ENCODE data around the genes FOXD4L3, TMEM252, ENTREP1 and APBA1.

DNA sequence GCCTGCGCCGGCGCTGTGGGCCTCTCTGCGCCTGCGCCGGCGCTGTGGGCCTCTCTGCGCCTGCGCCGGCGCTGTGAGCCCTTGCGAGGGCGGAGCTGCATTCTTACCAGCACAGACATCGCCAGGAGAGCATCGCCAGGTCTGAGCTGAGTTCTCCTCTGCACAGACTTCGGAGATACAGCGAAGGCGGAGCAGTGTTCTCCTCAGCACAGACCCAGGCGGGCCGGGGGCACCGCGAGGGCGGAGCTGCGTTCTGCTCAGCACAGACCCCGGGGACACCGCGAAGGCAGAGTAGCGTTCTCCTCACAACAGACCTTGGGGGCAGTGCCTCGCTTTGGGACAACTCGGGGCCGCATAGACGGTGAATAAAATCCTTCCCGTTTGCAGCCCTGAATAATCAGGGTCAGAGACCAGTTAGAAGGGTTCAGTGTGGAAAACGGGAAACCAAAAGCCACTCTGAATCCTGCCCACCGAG, 1268.1 kb downstream of the FOXD4L5 start:
- PRO-cap: unidirectional peak, plus-strand start at position 82 of the sequence
- RAMPAGE, long total RNA, 4 experiments: no peak in any of the 4 experiments

DNA sequence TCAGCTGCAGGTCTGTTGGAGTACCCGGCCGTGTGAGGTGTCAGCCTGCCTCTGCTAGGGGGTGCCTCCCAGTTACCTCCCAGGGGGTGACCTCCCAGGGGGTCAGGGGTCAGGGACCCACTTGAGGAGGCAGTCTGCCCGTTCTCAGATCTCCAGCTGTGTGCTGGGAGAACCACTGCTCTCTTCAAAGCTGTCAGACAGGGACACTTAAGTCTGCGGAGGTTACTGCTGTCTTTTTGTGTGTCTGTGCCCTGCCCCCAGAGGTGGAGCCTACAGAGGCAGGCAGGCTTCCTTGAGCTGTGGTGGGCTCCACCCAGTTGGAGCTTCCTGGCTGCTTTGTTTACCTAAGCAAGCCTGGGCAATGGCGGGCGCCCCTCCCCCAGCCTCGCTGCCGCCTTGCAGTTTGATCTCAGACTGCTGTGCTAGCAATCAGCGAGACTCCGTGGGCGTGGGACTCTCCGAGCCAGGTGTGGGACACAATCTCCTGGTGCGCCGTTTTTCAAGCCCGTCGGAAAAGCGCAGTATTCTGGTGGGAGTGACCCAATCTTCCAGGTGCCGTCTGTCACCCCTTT, 22.2 kb upstream of the FOXD4L4 start:
- PRO-cap: no peak
- RAMPAGE, long total RNA, 4 experiments: no peak in any of the 4 experiments

GRCh38 chr9:66153989-66154501, 417.1 kb downstream of the FOXD4L4 start:
- PRO-cap: no peak
- RAMPAGE, long total RNA, 4 experiments: no peak in any of the 4 experiments

DNA sequence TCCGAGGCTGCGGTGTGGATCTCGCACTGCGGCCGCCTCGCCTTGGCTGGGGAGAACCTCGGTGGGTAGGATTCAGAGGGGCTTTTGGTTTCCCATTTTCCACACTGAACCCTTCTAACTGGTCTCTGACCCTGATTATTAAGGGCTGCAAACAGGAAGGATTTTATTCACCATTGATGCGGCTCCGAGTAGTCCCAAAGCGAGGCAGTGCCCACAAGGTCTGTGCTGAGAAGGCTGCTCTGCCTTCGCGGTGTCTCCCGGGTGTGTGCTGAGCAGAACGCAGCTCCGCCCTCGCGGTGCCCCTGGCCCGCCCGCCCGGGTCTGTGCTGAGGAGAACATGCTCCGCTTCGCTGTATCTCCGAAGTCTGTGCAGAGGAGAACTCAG, 530.7 kb downstream of the FOXD4L4 start:
- PRO-cap: no peak
- RAMPAGE, long total RNA, 4 experiments: no peak in any of the 4 experiments

GRCh38 chr9:68302523-68302988, at the start of gene FOXD4L3:
Gene FOXD4L3 (plus strand): TSS chr9:68302867.
- PRO-cap: no peak
- RAMPAGE, long total RNA, 4 experiments: no peak in any of the 4 experiments

DNA sequence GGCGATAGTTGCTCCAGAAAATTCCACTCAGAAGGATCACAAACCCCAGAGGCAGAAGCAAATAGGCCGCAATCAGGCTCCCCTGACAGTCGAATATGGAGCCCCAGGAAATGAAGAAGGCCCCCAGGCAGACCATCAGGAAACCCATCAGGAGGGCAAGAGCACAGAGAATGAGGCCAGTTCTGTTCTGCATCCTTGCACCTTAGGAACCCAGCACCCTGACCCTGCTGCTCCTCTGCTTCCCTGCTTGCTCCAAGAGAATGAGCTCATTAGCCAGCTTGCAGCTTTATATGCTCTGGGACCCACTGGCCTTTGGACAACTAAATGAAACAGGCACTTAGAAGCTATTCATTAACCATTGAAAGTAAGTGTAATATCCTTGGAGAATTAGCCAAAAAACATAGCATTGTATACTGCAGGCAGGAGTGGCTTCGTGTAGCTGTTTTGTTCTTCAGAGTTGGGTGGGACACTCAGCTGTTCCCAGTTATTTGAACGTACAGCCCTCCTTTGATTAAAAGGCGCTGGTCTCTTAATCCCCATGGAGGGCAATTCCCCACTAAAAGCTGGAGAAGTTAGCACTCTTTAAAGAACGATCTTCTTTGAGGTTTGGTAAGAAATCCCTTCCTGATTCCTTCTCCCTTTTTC, at the start of gene TMEM252:
Gene TMEM252 (minus strand): TSS at position 262 of the 645 bp plus-strand sequence.
- PRO-cap: unidirectional peak, minus-strand start at position 262 of the sequence
- RAMPAGE, long total RNA, 4 experiments: no peak in any of the 4 experiments

- PRO-cap: unidirectional peak, minus-strand start at chr9:68732001
- RAMPAGE, long total RNA, 4 experiments: no peak in any of the 4 experiments
Observed at GRCh38 chr9:68731805-68732409, 26.9 kb downstream of the PIP5K1B start.

DNA sequence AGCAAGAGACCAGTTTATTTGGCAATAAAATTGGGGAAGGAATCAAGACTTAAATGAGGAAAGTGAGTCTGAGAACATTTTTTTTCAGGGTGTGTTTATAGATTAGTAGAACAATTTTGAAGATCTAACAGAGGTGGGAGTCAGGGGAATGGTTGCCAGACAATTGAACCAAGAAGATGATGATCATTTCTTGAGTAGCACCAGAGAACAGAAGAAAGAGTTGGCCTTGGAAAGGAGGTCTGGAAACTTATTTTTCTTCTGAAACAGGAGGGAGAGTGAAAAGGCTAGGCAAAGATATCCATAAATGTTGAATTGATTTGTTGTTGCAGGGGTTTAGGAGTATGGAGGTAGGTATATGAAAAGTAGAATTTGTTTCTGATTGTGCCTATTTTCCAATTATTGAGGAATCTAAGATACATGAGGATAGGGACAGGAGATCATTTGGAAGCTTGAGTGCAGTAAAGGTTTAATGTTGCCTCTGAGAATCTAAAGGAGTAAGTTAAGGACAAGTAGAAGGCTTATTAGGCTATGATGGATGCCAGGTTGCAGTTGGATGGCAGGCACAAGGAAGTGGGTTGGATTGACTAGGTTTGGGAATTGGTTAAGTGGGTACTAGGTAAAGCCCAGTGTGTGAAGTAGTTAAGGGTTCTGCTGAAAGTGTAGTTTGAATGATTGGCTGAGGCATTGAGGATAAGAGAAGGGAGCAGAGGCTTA, 4.8 kb downstream of the PABIR1 start:
- PRO-cap: no peak
- RAMPAGE, long total RNA, 4 experiments: start-site peak on the plus strand in 2 of 4 experiments, centred at positions 500 to 535 of the sequence, 6 to 18 reads per replicate

DNA sequence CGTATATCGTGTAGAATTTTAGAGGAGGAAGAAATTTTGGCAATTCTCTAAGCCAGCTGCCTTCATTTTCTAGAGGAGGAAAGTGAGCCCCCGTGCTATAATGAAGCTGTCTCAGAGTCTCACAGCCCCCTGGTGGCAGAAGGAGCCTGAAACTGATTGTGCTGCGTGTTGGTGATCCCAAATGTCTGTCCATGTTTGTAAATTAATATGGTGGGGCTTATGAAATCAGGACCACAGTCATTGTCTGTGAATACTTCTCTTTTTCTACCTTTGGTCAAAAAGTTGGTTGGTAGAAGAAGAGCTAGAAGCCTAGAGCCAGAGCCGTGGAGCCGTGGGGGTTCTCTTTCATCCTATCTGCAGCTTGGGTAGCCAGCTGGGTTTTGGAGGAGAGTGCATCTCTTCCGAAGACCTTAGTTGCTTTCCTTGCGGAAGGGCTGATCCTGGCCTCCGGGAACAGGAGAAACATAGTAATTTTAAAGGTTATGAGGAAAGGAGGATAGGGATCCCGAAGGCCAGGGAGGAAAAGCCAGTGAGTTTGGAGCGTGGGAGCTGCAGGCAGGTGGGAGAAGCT, 65.3 kb downstream of the PABIR1 start:
- PRO-cap: no peak
- RAMPAGE, long total RNA, 4 experiments: start-site peak on the plus strand in 2 of 4 experiments, centred at positions 299 to 334 of the sequence, 7 to 18 reads per replicate

DNA sequence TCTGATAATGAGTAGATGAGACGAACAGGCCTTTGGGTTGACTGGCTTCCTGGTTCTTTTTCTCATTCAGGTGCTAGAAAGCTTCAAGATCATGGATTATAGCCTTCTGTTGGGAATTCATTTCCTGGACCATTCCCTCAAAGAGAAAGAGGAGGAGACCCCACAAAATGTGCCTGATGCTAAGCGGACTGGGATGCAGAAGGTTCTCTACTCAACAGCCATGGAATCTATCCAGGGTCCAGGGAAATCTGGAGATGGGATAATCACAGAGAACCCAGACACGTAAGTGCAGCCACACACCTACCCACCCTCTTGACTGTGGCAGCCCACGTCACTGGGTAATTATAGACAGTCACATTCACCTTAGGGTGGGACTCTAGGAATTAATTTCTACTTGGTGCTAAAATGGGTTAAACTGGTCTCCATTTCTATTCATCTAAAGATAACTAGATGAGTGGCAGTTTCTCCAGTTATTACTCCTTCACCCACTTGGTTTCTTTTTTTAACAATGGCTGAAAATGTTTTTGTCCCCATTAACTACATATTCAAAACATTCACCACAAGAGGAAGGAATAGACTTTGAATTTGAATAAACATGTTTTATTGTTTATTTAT, 96.3 kb downstream of the PRKACG start:
- PRO-cap: no peak
- RAMPAGE, long total RNA, 4 experiments: start-site peak on the plus strand in 2 of 4 experiments, centred at positions 168 to 207 of the sequence, 9 to 51 reads per replicate

DNA sequence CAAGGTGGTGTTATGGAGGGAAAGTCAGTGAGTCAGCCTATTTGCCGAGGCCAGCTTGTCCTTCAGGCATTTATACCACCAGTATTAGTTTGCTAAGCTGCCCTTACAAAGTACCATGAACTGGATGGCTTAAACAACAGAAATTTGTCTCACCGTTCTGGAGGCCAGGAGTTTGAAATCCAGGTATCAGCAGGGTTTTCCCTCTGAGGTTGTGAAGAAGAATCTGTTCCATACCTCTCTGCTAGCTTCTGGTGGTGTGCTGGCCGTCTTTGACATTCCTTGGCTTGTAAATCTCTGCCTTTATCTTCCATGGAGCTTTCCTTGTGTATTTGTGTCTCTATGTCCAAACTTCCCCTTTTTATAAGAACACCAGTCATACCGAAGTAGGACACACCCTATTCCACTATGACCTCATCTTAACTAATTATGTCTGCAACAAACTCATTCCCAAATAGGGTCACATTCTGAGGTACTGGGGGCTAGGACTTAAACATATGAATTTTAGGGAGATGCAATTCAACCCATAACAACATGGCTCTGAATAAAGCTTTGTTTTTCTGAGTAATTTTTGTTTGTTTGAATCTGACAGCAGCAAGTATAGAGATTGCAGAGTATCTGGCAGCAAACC, 38.3 kb downstream of the PRKACG start:
- PRO-cap: no peak
- RAMPAGE, long total RNA, 4 experiments: start-site peak on the minus strand in 1 of 4 experiments, centred at position 354 of the sequence, 25 reads per replicate

- PRO-cap: unidirectional peak, minus-strand start at chr9:69036532
- RAMPAGE, long total RNA, 4 experiments: no peak in any of the 4 experiments
Observed at GRCh38 chr9:69036350-69036828, 837 bp downstream of the FXN start.

- PRO-cap: no peak
- RAMPAGE, long total RNA, 4 experiments: no peak in any of the 4 experiments
Observed at GRCh38 chr9:69036829-69037411, 1.4 kb downstream of the FXN start.

GRCh38 chr9:69120395-69120923, 53.6 kb upstream of the TJP2 start:
- PRO-cap: bidirectional peak, plus-strand start at chr9:69120847, minus-strand start at chr9:69120759
- RAMPAGE, long total RNA, 4 experiments: no peak in any of the 4 experiments

GRCh38 chr9:69122504-69123364, 51.3 kb upstream of the TJP2 start:
- PRO-cap: bidirectional peak, plus-strand start at chr9:69123090, minus-strand start at chr9:69122822
- RAMPAGE, long total RNA, 4 experiments: start-site peak on the plus strand in 2 of 4 experiments, at chr9:69122988-69123095 at its widest, 6 to 14 reads per replicate; start-site peak on the minus strand in 3 of 4 experiments, at chr9:69122801-69122929 at its widest, 10 to 81 reads per replicate

- PRO-cap: bidirectional peak, plus-strand start at chr9:69131993, minus-strand start at chr9:69131812
- RAMPAGE, long total RNA, 4 experiments: no peak in any of the 4 experiments
Observed at GRCh38 chr9:69131591-69132221, 42.4 kb upstream of the TJP2 start.

DNA sequence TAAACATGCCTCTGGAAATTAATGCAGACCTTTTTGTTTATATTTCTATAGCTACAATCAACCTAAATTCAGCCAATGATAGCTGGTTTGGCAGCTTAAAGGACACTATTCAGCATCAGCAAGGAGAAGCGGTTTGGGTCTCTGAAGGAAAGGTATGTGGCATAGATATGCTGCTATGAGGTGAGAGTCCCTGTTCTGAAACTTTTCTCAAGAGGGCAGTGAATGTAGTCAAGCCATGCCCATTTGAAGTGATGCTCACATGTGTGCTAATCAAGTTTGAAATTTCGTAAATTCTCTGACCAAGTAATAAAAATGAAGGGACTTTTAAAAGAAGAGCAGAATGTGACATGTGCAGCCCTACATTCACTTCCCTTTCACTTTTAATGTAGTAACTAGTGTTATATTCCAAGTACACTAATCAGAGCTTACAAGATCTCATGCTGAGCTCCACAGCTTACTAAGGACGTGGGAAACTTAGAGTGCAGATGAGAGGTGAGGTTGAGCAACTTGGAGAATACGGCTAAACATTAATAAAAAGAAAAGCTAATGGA, 72.6 kb downstream of the TJP2 start:
- PRO-cap: no peak
- RAMPAGE, long total RNA, 4 experiments: start-site peak on the plus strand in 2 of 4 experiments, centred at positions 82 to 102 of the sequence, 19 to 48 reads per replicate

DNA sequence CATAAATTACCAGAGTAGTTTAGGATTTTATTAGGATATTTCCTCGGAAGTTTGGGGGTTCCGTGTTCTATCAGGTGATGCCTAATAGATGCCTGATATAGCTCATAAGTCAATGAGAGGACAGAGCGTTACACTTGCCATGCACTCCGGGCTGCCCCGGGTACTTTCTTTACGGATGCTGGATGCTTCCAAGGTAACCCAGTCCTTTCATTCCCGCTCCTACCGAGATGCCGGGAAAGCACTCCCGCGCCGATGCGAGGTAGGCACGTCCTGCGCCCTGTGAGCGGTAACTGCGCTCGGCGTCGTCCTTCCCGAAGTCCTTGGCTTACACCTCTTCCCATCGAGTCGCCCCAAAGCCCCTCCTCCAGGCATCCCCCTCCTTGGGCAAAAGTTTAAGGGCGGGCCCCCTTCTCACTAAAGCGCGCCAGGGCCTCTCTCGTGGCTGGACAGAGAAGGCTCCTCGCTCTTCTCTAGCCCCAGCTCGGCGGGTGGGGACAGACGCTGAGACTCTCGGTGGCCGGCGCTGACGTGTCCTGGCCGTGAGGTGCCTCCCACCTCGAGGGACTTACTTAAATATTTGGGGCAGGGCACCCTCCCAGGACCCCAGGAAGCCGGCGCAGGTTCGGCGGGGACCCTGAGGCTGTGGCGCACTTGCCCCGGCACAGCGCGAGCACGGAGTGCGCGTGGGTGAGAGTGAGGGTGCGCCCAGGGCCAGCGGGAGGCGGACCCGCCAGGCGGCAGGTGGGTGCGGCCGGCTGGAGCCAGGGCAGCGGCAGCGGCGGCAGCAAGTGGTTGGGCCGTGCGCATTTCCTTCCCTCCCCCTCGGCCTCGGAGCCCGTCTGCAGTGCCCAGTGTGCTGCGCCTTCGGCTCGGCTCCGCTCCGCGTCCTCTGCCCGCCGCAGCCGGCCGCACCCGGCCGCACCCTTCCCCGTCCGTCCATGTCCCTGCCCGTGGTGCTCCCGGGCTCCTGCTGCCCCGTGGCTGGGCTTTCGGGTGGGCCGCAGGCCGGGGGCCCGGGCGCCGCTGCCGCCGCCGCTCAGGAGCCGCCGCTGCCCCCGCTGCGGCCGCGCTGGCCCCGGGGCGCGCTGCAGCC, at the start of gene ENTREP1:
Gene ENTREP1 (plus strand): TSS at position 844 of the 1,093 bp plus-strand sequence.
- PRO-cap: bidirectional peak, plus-strand start at position 878 of the sequence, minus-strand start at position 674 of the sequence
- RAMPAGE, long total RNA, 4 experiments: start-site peak on the plus strand in 1 of 4 experiments, centred at position 480 of the sequence, 9 reads per replicate

DNA sequence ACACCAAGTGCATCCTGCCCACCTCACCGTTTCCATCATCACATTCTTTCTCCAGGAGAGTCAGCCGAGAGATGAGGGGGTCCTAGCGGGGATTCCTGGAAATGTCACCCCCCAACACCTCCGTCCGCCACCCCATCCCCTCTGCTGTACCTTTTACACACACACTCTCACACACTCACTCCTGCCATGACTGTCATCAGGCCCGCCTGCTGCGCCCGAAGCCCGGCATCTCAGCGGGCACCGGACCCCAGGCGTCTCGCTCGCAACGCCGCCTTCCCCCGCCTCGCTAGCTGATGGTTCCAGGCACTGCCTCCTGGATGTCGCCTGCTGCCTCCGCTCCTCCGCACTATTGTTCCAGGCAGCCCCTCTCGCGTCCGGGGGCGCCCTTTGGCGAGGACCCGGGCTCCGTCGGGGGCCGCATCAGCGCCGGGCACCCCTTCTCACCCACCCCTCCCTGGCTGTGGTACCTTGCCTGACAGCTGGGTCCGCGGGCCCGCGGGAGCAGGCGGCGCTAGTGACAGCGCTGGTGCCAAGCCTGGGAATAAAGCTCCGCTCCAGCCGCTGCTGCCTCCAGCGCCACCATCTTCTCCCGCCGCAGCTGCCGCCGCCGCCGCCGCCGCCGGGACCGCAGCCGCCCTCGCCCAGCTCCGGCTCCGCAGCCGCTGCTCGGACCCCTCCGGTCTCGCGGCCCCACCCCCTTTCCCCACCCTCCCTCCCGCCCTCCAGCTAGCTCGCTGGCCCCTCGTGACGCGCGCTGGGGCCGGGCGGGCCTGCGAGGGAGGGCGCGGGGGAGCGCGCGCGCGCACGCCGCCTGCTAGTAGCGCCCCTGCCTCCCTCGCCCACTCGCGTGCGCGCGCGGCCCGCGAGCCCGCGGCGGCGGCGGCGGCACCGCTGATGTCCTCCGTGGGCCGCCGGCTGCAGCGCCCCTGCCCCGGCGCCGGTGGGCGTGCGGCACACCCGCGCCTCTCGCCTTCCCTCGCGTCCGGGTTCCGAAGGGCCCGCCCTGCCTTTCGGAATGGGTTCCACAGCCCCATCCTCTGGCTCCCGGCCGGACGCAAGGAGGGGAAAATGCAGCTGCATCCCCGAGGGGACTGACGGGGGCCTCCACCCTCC, at the start of gene APBA1:
Gene APBA1 (minus strand): TSS at position 686 of the 1,113 bp plus-strand sequence.
- PRO-cap: bidirectional peak, plus-strand start at position 775 of the sequence, minus-strand start at position 701 of the sequence
- RAMPAGE, long total RNA, 4 experiments: start-site peak on the minus strand in 1 of 4 experiments, centred at position 567 of the sequence, 13 reads per replicate

- PRO-cap: no peak
- RAMPAGE, long total RNA, 4 experiments: no peak in any of the 4 experiments
Observed at GRCh38 chr9:69763357-69764242, 3.8 kb upstream of the PTAR1 start.